Cardiac ventricle fibroblast (primary cell): ENCODE measurements around the gene RCN3.

DNA sequence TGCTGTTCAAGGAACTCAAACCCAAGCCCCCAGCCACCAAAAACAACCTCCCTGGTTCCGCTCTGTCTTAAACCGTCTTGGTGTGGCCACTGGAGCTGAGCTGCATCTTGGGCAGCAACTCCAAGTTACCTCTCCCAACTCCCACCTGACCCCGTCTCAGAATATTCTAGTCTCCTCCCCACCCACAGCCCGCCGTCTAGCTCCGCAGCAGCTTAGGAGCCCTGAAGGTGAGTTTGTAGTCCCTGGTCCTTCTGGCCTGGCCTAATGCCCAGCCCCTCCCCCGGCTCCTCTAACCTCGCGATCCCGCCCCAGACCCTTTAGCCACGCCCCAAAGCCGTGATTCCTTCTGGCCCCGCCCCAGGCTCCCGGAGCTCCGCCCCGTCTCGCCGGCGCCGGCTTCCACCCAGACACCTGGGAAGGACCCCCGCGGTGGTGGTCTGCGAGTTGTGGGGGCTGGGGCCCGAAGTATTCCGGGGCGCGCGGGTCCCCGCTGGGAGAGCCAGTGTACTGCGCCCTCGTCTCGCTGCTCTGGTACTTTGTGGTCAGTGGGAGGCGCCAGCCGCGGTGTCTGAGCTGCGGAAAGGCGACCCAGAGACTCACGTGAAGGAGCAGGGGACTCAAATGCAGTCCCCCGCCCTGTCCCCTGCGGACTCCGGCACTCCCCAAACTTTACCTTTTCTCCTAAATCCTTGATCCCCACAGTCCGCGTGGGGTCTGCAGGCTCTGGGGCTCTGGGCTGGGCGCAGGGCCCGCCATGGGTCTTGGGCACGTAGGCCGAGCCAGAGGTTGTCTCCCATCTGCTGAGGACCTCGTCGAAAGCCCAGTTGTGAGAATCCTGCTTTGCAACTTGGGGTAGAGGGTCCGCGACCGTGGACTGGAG is 873 bp downstream of the ENSG00000268655 start:
- RAMPAGE, long total RNA, result no peak

- RAMPAGE, long total RNA, result no peak
Observed at GRCh38 chr19:49129758-49130144, 10.4 kb downstream of the PPFIA3 start.

DNA sequence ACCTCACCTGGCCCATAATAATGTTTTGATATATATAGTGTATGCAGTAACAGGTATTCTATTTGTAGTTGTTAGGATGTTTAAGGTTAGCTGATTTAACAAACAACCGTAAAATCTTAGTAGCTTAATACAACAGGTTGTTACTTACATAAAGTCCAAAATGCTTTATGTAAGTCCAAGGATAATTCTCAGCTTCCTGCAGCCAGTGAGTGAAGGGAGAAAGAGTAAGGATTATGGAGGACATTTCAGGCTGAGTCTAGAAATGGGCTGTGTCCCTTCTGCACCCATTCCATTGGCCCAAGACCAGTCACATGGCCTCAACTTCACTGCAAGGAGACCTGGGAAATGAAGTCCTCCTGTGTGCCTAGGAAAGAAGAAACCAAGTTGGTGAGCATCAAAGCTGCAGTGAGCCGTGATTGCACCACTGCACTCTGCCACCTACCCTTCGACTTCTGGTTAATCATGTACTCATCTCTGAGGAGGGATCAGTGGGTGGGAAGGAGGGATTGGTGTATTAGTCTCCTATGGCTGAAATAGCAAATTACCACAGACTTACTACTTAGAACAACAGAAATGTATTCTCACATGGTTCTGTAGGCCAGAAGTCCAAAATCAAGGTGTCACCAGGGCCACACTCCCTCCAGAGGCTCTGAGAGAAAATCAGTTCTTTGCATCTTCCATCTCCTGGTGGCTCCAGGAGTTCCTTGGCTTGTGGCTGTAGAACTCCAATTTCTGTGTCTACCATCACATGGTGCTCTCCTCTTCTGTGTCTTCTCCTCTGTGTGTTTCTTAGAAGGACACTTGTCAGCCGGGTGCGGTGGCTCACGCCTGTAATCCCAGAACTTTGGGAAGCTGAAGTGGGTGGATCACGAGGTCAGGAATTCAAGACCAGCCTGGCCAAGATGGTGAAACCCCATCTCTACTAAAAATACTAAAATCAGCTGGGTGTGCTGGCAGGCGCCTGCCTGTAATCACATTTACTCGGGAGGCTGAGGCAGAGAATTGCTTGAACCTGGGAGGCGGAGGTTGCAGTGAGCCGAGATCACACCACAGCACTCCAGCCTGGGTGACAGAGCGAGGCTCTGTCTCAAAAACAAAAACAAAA is 3.4 kb upstream of the CD37 start:
- RAMPAGE, long total RNA, result no peak

DNA sequence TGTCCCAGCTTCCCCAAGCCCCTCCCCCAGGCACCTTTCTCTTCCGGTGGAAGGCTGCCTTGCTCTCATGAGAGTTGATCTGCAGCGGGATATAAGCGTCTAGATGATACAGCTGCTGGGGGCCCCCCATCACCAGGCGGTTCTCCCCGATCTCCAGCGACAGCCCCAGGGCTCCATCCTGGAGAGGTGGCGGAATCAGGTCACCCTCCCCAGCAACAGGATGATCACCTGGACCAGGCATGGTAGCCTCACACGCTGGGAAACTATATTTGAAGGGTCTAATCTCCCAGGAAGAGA is 5.1 kb upstream of the SLC17A7 start:
- RAMPAGE, long total RNA, result no peak

DNA sequence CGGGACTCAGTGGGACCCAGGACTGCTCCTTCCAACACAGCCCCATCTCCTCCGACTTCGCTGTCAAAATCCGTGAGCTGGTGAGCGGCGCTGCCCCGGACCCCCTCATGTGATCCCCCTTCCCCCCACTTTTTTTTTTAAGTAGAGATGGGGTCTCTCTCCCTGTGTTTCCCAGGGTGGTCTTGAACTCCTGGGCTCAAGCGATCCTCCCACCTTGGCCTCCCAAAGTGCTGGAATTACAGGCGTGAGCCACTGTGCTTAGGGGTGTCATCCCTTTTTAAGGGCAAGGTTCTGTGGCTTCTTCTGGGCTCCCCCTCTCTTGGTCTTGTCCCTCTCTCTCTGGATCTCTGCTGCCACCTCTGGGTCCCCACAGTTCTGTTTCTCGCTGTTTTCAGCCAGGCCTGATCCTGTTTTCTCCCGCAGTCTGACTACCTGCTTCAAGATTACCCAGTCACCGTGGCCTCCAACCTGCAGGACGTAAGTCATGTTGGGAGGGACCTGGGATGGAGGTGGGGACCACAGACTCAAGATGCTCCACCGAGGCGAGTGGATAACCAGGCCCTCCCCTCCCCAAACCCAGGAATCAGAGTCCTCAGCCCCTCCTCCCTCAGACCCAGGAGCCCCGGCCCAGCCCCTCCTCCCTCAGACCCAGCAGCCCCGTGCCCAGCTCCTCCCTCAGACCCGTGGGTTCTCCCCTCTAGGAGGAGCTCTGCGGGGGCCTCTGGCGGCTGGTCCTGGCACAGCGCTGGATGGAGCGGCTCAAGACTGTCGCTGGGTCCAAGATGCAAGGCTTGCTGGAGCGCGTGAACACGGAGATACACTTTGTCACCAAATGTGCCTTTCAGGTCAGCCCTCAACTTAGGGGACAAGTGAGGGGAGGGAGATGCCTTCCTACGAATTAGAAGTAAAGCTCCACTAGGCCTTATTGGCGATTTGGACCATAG is 2.0 kb downstream of the FLT3LG start:
- RAMPAGE, long total RNA, result no peak

DNA sequence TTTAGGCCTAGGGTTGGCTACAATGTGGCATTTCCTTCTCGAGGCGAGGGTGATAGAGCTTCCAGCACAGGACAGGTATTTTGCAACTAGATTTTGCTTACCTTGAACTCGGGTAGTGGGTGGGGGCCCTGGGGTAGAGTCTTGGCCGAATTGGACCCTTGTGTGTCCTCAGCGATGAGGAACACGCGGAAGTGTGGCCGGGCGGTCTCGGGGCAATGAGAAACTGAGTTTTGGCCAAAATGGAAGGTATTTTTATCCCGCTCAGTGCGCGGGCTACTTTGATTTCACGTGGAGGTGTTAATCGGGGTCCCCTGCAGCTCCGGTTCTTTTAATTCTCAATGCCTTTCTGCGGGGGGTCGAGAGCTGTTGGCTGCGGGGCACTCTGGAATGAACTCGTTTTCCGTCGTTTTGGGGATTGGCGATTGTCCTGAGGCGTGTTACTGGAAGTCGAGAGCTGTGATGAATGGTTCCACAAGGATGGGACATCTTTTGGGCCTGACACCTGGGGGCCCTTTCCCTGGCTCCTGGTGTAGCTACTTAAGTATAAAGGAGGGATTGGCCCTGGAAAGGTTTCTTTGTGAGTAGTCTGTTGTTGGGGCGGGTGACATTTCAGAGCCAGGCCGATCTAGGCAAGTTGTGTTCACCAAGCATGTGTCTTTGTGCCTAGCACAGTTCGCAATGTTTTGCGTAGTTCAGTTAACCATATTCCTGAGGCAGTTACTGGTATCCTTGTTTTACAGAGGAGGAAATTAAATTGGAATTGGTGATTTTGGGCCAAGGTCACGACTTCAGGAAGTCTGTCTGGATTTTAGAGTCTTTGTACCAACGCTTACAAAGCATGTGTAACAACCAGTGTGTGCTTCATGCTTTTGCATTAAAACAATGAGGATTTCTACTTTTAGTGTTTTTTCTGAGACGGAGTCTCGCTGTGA is 670 bp downstream of the RPL13A start:
- RAMPAGE, long total RNA, result no peak

DNA sequence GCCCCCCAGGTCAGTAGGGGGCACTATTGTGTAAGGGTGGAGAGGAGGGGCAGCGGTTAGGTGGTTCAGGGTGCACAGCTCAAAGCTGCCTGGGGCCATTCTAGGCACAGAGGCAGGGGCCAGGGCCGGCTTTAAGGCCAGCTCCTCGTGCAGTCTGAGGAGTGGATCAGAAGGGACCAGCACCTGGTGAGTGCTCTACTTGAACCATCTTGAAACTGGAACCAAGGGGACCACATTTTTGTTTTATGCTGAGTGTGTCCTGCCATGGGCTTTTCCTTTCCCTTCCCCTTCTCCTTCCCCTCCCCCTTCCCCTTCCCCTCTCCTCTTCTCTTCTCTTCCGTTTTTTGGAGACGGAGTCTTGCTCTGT is 5.7 kb upstream of the FCGRT start:
- RAMPAGE, long total RNA, result no peak

- RAMPAGE, long total RNA, result start-site peak on the plus strand at chr19:49527999-49528024, 781 and 36 reads in 2 replicates
Observed at GRCh38 chr19:49527605-49528110, at the start of gene RCN3. Gene RCN3 (plus strand): TSS chr19:49528003.

GRCh38 chr19:49567687-49568534 is 12.4 kb downstream of the NOSIP start:
- RAMPAGE, long total RNA, result no peak

DNA sequence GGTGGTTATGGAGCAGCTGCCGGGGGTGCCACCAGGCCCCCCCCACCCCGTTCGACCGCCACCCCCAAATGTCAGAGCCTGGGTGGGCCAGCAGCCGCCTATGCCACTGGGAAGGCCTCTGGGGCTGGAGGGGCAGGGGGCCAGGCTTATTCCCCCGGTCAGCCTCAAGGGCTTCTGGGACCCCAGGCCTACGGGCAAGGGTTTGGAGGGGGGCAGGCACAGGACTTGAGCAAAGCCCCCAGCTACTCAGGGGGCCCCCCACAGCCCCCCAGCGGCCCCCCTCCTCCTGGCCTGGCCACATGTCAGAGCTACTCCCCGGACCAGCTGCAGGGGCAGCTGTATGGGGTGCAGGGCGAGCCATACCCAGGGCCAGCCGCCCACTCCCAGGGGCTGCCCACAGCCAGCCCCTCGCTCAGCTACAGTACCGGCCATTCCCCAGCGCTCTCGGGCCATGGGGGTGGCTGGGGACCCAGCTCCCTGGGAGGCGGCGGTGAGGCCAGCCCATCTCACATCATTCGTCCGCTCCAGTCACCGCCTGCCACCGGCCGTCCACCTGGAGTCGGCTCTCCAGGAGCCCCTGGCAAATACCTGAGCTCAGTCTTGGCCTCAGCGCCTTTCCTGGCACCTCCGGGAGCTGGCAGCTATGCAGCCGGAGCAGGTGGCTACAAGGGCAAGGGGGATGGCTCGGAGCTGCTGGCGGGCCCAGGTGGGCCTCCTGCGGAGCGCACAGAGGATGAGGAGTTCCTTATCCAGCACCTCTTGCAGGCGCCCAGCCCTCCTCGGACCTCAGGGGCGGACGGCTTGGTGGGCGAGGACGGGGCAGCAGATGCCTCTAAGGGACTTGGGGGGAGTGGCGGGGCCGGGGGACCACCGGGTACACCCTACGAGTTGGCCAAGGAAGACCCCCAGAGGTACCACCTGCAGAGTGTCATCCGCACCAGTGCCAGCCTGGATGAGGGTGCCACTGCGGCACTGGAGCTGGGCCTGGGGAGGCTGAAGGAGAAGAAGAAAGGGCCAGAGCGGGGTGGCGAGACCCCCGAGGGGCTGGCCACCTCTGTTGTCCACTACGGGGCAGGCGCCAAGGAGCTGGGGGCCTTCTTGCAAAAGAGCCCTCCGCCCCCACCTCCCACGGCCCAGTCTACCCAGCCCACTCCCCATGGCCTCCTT is 4.9 kb downstream of the PRR12 start:
- RAMPAGE, long total RNA, result no peak

DNA sequence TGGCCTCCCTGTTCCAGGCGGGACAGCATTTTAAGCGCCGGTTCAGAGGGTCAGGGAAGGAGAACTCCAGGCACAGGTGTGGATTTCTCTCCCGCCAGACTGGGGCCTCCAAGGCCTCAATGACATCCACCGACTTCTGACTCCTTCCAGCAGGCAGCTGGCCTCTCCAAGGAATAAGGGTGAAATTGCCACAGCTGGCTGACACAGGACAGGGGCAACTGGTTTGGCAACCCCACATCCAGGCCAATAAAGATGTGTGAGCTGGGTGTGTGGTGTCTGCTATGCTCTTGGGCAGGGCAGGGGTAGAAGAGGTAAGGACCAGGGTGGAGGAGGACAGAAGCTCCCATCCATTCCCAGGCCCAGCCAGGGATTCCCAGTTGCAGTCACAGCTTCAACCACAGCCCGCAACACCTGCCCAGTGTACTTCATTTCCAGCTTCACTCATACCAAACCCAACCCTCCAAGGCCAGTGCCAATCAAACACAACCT is 22.6 kb downstream of the CPT1C start:
- RAMPAGE, long total RNA, result no peak

GRCh38 chr19:49717520-49717918 is 26.6 kb downstream of the CPT1C start:
- RAMPAGE, long total RNA, result no peak

DNA sequence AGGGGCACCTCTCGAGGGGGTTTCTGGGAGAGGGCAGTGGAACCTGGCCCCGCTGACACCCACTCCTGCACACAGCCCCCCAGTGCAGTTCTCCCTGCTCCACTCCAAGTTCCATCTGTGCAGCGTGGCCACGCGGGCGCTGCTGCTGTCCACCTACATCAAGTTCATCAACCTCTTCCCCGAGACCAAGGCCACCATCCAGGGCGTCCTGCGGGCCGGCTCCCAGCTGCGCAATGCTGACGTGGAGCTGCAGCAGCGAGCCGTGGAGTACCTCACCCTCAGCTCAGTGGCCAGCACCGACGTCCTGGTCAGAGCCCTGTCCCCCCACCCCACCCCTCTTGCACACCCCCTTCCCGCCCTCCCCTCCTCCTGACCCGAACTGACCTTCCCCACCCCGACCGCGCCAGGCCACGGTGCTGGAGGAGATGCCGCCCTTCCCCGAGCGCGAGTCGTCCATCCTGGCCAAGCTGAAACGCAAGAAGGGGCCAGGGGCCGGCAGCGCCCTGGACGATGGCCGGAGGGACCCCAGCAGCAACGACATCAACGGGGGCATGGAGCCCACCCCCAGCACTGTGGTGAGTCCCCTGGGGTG is 11.7 kb downstream of the FUZ start:
- RAMPAGE, long total RNA, result no peak

DNA sequence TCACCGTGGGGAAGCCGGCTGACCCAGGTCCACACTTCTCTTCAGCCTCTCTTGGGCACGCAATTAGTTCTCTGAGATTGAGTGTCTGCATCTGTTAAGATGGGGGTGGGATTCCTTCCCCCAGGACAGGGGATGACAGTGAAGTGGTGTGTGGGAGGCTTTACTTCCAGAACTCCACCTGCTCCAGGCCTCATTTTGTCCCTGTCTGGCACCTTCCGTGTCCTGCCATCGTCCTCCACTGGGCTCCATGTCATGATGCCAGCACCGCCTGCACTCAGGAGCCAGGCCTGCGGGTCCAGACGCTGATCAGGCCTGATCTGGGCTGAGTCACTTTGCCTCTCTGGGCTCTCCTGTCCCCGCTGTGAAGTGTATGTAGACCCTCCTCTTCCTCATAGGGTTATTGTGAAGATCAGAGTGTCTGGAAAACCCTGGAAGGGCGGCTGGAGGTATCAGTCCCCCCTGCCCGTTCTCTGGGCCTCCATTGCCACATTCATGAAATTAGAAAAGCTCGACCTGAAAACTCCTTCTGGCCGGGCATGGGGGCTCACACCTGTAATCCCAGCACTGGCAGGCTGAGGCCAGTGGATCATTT is 9.6 kb downstream of the FUZ start:
- RAMPAGE, long total RNA, result no peak

DNA sequence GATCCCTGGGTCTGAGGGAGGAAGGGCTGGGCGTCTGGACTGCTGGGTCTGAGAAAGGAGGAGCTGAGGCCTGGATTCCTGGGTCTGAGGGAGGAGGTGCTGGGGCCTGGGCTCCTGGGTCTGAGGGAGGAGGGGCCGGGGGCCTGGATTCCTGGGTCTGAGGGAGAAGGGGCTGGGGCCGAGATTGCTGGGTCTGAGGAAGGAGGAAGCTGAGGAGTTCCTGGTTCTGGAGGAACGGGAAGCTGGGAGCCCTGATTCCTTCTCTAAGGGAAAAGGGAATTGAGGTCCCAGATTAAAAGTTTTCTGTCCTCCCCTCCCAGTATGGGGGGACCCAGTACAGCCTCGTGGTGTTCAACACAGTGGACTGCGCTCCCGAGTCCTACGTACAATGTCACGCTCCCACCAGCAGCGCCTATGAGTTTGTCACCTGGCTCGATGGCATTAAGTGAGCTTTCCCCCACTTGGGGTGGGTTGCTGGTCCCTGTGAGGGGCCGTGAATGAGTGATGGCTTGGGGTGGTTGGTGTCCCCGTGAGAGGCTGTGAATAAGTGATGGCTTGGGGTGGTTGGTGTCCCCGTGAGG is 853 bp downstream of the MED25 start:
- RAMPAGE, long total RNA, result no peak

DNA sequence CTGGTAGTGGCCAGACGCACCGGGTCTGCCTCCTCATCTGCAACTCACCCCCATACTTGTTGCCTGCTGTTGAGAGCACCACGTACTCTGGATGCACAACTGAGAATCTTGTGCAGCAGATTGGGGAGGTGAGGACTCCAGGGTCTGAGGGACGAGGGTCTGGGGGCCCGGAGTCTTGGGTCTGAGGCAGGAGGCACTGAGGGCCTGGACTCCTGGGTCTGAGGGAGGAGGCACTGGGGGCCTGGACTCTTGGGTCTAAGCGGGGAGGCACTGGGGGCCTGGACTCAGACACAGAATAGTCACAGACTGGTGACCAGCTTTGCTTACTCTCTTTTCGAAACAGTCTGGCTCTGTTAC is 10.9 kb downstream of the MED25 start:
- RAMPAGE, long total RNA, result no peak

DNA sequence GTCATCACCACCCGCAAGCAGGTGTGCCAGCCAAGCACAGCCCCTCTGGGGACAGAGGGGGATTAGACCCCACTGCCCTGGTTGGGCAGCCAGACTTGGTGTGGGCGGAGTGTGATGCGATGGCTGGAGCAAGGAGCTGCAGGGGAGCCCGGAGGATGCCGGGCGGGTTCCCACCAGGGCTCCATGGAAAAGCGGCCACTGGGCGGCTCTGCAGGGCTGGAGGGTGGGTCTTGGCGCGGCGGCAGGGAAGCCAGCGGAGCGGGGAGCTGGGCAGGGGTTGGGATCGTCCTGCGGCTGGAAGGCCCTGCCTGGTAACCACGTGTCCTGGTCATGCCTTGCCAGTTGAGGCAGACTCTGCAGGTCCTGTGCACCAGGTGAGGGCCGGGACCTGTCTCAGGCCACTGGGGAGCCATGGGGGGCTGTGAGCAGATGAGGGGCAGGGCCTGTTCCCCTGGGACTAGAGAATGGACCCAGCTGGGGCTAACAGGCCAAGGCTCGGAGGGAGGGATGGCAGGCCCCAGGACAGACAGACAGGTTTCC is 10.2 kb downstream of the PNKP start:
- RAMPAGE, long total RNA, result no peak

GRCh38 chr19:49887211-49887883 is 9.3 kb downstream of the IL4I1 start:
- RAMPAGE, long total RNA, result no peak

- RAMPAGE, long total RNA, result no peak
Observed at GRCh38 chr19:49921614-49922451, 7.2 kb upstream of the ATF5 start.

GRCh38 chr19:49927483-49928142 is 1.4 kb upstream of the ATF5 start:
- RAMPAGE, long total RNA, result no peak